ENCODE results near the genes PRAMEF13 and PRAMEF15.

- PRO-cap, result no peak
Measured at GRCh38 chr1:12344498-12345271, 114.9 kb downstream of the VPS13D start.

DNA sequence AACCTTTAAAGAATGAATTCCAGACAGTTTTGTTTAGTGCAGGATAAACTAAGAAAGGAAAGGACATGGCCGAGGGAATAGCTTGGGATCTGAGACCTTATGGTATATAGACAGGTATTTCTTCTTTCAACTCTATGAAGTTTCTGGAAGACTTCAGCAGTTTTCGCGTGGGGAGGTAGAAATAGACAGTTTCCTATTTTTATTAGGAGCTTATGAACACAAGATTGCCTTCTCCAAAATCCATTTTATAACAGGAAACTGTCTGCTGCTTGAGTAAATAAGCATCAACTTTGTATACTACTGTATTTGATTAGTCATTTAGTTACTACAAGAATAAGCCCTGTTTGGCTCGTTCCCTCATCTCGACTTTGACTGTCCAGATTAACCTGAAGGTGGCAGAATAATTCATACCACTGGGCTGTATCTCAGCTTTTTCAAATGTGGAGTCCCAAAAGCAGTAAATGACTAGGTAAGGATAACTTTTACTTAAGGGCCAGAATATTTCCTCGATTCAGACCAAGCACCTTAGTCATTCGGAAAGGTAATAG lies 177.5 kb downstream of the VPS13D start:
- PRO-cap, result no peak

DNA sequence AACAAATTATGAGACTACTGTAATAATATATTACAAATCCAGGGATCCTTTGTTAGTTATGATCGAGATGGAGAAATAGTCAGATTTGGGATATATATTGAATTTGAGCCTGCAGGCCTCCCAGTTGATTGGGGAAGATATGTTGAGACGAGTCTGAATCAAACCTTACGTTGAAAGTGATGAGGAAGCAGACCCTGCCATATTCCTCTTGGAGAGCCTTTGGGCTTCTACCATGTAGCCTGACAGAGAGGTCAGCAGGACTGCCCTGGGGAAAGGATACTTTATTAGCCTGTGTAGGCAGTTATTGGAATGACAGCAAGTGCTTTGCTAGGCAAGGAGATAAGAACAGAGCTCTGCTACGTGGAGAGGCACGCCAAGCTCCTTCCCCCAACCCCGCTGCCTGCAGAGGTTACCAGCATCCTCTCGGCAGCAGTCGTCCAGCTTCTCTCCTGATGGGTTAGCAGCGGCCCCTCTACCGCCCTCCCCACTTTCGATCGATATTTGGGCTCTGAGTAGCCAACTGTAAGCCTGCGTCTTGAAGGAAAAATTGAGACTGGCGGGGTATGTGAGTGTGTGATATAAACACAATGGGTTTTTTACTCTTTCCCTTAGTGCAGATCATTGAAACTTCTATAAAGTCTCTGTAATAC lies 122.4 kb downstream of the DHRS3 start:
- PRO-cap, result no peak

- PRO-cap, result no peak
Measured at GRCh38 chr1:12541504-12542006, 76.5 kb downstream of the DHRS3 start.

DNA sequence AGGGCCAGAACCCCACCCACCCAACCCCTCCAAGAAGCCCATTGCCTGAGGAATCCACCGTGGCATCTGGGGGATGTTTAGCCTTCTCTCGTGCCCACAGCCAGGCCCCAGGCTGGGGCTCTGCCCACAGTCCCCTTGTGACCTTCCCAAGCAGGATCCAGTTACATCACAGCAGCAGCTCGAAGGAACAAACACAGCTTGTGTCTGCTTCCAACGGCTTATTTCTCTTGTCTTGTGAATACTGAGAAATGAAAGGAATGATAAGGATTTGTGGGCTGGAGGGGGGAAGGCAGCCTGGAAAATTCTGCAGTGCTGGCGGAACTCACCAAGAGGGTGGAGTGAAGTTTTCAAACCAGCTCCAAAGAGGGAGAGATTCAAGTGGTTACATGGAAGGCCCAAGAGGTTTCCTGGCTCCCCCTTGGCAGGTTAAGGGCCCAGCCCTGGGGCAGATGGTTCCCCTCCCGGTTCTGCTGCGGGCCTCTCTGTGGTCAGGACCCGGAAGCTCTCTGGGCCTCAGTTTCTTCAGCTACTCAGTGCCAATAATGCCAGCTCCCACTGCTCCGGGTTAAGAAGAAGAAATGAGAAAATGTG lies 61.5 kb downstream of the DHRS3 start:
- PRO-cap, result no peak

GRCh38 chr1:12579607-12580788 lies 38.0 kb downstream of the DHRS3 start:
- PRO-cap, result no peak

DNA sequence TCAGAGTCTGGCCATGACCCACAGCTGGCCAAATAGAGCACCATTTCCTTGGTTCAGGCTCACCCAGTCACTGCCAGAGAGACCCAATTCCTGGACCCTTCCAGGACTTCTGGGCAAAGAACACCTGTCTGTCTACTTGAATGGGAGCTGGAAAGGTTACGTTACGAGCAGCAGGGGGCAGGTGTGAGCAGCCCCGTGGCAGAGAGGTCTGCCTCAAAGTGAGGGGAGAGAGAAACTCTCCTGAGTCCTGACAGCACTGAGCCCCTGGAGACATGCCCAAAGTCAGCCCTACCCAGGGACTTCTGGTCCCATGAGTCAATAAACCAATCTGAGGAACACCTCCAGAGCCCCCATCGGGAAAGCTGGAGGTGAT lies 16.8 kb downstream of the DHRS3 start:
- PRO-cap, result no peak

- PRO-cap, result no peak
Measured at GRCh38 chr1:13201130-13201831, at the start of gene PRAMEF13. Gene PRAMEF13, minus strand, starts transcription at chr1:13201409.

- PRO-cap, result no peak
Measured at GRCh38 chr1:13315207-13315817, at the start of gene PRAMEF15. Gene PRAMEF15, plus strand, starts transcription at chr1:13315581.

- PRO-cap, result no peak
Measured at GRCh38 chr1:13438187-13438484, 27.9 kb downstream of the PRAMEF20 start.

DNA sequence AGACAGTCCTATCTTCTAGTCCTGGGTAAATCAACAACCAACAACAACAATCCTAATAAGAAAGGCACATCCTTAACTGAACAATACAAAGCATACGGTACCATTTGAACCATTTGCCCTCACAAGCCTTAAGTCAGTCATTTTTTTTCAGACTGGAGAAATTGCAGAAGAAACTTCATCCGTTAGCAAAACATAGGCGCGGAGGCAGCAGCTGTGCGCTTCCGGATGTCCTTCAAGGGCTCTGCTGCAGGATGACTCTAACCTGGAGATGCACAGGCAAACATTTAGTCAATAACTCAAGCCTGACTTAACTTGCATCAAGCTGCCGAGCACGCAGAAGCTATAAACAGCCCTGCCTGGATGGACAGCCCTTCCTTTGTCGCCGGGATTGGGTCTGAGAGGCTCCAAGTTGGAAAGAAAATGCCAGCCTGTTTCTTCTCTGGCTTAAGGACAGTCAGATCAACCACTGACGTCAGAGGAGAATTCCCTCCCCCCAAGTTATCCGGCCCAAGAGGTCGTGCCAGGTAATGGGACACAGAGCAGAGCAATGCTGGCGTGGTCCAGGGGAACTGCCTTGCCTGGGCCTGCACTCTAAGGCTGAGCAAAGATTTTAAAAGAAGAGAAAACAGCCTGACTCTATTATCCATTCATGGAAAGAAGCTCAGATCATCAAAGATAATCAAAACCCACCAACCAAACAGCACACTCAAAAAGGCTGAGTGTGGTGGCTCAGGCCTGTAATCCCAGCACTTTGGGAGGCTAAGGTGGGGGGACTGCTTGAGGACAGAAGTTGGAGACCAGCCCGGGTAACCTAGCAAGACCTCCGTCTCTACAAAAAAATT lies 27.1 kb upstream of the LRRC38 start:
- PRO-cap, result no peak

GRCh38 chr1:13782110-13783009 lies 82.4 kb downstream of the PRDM2 start:
- PRO-cap, result no peak

DNA sequence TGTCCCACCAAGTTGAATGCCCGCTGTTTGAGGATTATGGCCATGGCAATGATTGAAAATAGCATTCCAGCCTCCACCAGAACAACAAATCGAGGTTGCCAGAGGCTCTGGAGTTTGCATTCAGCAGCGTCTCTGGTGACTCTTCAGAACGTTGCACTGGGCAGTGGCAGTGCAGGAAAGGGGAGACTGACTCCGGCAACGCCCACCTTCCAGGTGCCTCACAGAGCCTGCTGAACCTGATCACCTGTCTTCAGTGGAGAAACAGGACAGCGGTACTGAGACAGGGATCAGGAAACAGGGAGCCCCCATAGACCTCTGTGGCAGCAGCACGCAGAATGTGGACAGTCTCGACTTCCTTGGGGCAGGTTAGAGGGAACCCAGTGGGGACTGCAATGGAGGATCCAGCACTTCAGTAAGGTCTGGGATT lies 128.4 kb downstream of the PRDM2 start:
- PRO-cap, result no peak

DNA sequence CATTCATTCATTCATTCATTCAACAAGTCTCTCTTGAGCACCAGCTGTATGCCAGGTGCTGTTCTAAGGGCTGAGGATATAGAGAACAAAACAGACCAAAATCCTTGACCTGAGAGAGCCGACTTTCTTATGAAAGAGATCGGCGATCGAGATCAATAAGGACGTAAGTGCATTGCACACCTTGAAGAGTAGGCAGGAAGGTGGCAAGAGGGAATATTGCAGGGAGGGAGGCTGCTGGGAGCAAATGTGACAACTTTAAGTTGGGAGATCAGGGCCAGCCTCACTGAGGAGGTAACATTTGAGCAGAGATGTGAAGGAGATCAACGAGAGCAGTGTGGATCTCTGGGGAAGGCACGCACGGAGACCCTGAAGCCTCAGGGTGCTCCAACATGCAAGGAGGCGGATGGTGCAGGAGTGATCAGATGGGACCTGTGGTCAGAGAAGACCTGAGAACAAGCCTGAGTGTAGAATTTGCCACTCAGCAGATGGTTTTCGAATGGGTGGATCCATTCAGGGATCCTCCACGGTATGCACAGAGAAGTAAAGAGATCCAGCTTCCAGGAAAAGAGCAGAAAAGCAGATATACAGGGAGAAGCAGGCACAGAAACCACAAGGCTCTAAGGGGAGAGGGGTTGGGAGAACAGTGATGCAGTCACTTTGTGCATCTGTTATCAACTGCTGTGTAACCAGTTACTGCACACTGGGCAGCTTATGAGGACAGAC lies 138.5 kb downstream of the KAZN start:
- PRO-cap, result no peak

- PRO-cap, result no peak
Measured at GRCh38 chr1:15008776-15009620, 144.5 kb upstream of the TMEM51 start.

- PRO-cap, result no peak
Measured at GRCh38 chr1:15236268-15236639, 10.8 kb upstream of the FHAD1 start.

GRCh38 chr1:15322940-15323553 lies 76.0 kb downstream of the FHAD1 start:
- PRO-cap, result no peak

DNA sequence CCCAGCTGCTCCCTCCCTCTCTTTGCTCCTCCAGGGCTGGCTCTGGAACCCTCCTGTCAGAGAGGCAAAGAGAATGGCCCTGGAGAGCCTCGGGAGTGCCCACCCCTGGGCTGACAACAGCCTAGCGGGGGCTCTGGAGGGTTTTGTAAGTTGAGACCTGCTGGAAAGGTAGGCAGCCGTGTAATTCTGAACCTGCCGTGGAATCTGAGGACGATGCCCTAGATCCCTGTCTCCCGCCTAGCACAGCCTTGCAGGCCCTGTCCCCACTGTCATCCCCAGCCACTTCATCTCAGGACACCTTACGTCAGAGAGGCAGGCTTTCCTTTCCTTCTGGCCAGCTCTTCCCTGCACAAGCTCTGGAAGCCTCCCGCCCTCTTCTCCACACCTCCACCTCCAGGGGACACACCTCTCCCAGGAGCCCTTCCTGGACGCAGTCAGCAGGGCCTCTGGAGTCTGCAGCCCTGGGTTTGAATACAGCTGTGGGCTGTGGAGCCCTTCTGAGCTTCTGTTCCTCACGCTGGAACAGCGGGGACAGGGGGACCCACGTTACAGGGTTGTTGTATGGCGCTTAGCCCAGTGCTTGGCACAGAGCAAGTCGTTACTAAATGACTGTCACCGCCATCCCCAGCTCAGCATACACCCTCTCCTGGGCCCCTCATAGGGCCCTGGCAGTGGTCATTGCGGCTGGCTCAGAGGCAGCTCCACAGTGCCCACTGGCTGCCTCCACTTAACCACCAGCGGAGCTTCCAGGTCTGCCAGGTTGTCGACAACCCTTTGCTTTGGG lies 4.4 kb downstream of the EFHD2 start:
- PRO-cap, result no peak

DNA sequence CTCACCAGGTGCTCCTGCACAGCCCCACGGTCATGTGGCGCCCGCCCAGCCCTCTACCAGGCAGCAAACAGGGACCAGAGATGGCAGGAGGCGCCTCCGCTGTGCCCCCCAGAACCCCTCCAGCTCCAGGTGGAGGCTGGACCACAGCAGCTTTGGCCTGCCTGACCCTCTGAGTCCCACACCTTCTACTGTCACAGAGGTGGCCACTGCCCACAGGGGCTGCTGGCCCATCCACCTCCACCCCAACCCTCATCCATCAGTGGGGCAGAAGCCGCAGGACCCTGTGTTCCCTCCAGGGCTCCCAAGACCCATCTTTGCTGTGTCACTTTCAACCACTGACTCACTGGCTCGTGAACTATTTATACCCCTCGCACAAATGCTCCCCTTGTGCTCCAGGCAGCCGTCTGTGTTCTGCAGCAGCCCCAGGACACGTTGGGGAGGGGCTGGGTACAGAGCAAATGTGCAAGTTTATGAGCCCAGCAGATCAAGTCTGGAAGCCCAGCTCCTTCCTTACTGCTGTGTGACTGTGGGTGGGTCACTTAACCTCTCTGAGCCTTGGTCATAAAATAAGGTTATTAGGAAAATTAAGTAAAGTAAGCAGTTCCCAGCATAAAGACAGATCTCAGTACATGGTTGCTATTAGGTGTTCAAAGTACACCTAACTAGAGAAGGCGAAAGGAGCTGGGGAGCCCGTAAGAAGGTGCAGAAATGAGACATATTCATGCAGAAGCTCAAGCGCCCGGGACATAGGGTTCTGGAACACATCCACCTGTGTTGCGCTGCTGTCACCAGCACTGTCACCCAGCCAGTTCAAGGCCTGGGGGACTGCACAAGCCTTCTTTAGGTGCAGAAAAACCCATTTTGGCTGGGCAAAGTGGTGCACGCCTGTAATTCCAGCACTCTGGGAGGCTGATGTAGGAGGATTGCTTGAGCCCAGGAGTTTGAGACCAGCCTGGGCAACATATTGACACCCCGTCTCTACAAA lies 13.6 kb downstream of the EFHD2 start:
- PRO-cap, result no peak

GRCh38 chr1:15506806-15507372 lies 17.1 kb downstream of the CASP9 start:
- PRO-cap, result no peak

All from mesothelial cell of epicardium (in vitro differentiated cells).